SK-N-DZ (cell line): ENCODE measurements around a stretch of chr6.

RAMPAGE:
- cytosol, long total RNA: no peak
- nucleus, long total RNA: no peak
These were observed 41.0 kb downstream of the ALDH8A1 start for GRCh38 chr6:134908626-134909638.

RAMPAGE:
- cytosol, long total RNA: no peak
- nucleus, long total RNA: no peak
These were observed 23.8 kb downstream of the HBS1L start for GRCh38 chr6:135030653-135031373.

GRCh38 chr6:135037085-135037618 is 17.5 kb downstream of the HBS1L start:
RAMPAGE:
- cytosol, long total RNA: no peak
- nucleus, long total RNA: no peak

GRCh38 chr6:135088799-135089256 is 34.2 kb upstream of the HBS1L start:
RAMPAGE:
- cytosol, long total RNA: no peak
- nucleus, long total RNA: no peak

DNA sequence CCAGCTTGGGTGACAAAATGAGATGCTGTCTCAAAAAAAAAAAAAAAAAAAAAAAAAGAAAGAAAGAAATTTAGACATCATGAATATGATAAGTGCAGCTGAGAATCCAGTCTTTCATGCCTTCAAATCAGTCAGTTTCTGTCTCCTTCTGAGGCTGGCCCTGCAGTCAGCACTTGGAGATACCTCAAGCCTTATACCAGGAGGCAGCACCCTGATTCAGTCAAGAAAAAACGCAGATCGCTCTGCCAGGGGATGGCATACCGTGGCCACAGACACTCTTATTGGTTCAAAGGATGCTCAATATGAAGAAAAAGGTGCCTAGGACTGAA is 17.9 kb upstream of the MYB start:
RAMPAGE:
- cytosol, long total RNA: no peak
- nucleus, long total RNA: no peak

GRCh38 chr6:135186295-135187490 is 5.6 kb downstream of the MYB start:
RAMPAGE:
- cytosol, long total RNA: no peak
- nucleus, long total RNA: no peak

DNA sequence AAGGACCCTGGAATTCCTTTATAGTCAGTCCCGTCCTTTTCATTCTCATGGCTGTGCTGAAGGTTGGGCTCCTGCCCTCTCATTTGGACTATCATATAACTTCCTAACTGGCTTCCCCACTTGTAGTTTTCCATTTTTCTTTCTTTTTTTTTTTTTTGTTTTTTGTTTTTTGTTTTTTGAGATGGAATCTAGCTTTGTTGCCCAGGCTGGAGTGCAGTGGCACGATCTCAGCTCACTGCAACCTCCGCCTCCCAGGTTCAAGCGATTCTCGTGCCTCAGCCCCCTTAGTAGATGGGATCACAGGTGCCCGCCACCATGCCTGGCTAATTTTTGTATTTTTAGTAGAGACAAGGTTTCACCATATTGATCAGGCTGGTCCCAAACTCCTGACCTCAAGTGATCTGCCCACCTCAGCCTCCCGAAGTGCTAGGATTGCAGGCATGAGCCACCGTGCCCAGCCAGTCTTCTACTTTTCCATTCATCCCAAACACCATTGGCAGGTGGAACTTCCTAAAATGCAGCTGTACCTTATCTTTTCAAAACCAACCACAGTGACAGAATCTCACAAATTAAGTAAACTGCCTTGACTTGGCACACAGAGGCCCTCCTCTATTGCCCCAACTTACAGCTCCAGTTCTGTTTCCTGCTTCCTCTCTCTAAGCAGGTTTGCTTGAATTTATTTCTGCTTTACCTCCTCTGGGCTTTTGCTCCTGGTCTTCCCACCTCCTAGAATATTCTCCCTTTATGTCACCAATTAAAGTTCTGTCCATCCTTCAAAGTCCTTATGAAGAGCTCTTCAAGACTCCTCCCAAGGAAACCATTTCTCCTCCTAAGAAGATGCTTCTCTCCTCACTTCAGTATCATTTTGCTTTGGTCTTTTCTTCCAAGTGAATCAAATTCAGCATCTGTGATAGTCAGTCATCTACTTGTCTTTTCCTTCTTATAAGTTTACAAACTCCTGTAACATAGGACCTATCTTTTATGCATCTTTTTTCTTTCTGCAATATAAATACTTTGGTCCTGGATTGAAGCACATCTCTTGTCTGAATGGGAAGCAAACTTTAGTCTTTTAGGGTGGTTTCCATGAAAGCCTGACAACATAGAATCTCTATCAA is 7.6 kb downstream of the MYB start:
RAMPAGE:
- cytosol, long total RNA: no peak
- nucleus, long total RNA: no peak

DNA sequence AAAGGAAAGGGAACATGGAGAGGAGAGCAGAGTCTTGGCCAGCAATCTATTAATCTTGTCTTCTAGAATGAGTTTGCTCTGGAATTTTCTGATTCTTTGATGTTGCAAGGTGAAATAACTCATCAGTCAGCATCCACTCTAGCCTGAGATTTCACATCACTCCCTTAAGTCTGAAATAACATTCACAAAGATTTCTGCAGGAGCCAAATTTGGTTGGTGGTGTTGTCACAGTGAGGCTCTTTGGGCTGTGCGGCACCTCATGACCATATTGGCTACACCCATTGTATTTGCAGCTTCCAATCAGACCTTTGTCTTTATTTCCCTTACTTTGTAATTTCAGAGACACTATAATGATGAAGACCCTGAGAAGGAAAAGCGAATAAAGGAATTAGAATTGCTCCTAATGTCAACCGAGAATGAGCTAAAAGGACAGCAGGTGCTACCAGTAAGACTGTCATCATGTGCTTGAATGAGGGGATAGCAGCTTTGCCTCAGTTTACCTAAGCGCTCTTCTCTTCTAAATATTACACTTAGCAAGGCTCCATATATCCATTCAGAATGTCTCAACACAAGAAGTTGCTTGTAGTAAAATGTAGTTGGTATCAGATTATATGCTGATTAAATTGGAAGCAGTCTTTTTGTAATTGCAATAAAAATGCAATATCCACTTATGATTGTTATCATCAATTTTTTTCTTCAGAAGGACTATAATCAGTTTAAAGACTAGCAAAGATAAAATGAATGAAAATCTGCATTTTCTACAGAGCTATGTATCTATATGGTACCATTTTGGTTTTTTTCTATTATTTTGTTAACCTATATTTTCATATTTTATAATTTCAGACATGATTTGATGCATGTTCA is 13.1 kb downstream of the MYB start:
RAMPAGE:
- cytosol, long total RNA: no peak
- nucleus, long total RNA: no peak

RAMPAGE:
- cytosol, long total RNA: no peak
- nucleus, long total RNA: no peak
These were observed 28.7 kb downstream of the MYB start for GRCh38 chr6:135209772-135210292.

DNA sequence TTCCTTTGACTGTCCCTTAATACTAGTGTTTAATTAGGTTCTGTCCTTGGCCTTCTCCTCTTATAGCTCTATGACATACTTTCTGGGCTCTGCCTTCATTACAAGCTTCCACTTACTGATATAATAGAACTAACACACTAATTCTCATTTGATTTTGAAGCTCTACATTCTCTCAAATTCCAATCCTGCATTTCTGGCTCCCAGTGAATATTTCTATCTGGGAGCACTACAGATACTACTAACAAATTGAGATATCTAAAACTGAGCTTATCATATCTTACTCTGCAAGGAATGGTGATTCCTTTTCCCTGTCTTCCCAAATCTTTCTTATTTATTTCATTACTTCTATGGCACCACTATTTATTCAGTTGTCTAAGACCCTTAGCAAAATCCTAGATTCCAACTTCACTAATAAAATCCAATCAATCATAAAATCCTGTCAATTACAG is 135.5 kb downstream of the MYB start:
RAMPAGE:
- cytosol, long total RNA: no peak
- nucleus, long total RNA: no peak

DNA sequence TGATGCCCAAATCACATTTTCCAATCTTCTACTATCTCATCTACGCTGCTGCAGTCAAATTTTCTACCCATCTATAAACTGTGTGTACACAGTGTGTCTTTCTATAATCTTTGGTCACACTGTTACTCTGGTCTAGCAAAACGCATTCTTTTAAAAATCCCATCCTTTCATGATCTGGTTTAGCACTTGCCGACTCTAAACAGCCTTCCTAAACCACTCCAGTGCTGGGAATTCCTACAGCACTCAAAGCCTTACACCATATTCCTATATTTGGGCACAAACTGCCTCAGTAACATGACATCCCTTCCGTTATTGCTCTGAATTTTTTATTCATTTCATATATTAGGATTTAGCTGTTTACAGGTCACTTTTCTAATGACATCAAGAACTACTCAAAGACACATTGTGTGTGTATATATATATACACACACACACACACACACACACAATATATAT is 145.2 kb downstream of the AHI1 start:
RAMPAGE:
- cytosol, long total RNA: no peak
- nucleus, long total RNA: no peak

DNA sequence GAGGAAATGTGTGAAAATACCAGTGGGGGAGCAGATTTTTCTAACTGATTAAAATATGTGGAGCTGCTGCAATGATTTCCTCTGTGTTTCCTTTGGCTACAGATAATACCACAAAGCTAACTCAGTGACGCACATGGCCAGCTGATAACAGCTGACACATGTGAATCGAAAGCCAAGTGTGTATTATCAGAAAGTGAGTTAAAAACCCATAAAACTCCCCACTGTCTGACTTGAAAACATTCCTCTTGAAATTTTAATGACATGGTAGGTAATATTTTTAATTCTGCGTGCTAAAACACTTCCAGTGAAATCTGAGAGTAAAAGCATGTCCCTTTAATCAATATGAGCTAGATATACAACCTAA is 70.9 kb upstream of the AHI1 start:
RAMPAGE:
- cytosol, long total RNA: no peak
- nucleus, long total RNA: no peak

GRCh38 chr6:135921106-135921550 is 69.6 kb downstream of the PDE7B start:
RAMPAGE:
- cytosol, long total RNA: no peak
- nucleus, long total RNA: no peak

DNA sequence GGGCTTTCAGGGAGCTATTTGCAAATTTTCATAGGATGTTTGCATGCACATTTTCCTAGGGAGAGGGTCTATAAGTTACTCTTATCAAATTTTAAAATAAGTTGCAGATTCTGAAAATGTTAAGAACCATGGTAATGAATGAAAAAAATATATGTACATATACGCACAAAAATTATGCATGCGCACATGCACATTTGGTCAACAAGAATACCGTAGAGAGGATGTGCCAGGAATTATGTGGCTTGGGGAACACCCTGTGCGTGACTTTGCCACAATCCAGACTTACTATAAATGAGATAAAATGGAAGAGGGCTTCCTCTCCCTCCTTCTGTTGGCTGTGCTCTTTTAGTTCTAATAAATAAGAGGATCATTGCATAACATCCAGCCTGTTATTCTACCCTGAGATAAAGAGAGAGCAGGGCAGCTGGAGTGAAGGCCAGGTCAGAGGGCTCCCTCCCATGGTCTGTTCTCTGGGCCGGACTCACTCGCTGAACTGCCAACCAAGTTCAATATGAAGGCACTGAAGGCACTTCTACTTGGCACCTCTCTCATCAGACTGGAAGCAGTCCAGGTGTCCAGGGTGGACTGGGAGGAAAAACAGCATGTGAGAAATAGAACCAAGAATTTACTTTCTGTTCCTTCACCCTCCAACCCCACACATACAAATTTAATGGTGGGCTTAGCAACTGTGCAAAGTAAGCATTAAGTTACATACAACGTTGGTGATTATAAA is 91.7 kb downstream of the MTFR2 start:
RAMPAGE:
- cytosol, long total RNA: no peak
- nucleus, long total RNA: no peak

RAMPAGE:
- cytosol, long total RNA: no peak
- nucleus, long total RNA: no peak
These were observed 777 bp downstream of the BCLAF1 start for GRCh38 chr6:136288617-136289520.

RAMPAGE:
- cytosol, long total RNA: no peak
- nucleus, long total RNA: no peak
These were observed 220 bp downstream of the BCLAF1 start for GRCh38 chr6:136289521-136289731.

DNA sequence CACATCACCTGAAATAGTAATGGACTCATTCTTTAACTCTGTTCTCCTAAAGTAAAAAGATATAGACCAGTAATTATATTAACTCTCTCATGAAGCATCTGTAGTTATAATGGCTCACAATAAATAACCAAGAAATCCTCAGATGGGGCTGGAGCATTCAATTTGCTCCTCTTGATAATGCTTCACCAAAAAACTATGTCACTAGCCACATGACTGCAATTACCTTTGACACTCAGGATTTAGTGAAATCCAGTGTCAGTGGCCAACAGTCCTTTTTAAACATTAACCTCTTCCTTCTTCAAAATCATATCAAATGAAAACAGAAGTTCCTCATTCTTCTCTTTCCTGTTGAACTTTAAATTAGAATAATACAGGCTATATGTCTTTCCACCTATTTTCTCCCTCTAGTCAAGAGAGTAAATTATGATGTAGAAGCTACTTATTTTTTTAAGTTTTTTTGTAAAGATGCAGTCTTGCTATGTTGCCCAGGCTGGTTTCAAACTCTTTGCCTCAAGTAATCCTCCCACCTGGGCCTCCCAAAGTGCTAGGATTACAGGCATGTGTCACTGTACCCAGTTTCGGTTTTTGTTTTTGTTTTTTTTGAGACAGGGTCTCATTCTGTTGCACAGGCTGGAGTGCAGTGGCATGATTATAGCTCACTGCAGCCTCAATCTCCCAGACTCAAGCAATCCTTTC is 41.1 kb downstream of the MAP7 start:
RAMPAGE:
- cytosol, long total RNA: no peak
- nucleus, long total RNA: no peak

DNA sequence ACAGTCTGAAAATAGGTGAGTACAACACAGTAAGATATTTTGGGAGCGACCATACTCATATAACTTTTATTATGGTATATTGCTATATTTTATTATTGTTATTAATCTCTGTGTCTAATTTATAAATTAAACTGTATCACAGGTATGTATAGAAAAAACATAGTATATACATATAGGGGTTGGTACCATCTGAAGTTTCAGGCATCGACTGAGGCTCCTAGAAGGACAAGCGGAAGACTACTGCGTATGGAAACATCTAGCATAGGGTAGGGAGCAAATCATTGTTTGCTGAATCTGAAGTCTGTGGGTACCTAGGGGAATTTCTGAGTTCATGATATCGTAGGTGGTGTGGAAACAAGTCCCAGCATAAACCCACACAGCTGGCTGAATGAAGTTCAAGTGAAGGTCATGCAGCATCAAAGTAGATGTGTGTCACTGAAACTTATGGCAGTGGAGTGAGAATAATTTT is 39.5 kb downstream of the MAP7 start:
RAMPAGE:
- cytosol, long total RNA: no peak
- nucleus, long total RNA: no peak

RAMPAGE:
- cytosol, long total RNA: no peak
- nucleus, long total RNA: no peak
These were observed 36.7 kb downstream of the MAP7 start for GRCh38 chr6:136513544-136513874.

GRCh38 chr6:136773509-136773834 is 18.8 kb downstream of the MAP3K5 start:
RAMPAGE:
- cytosol, long total RNA: no peak
- nucleus, long total RNA: no peak